Thoracic aorta endothelial cell (primary cell): ENCODE measurements around the genes CAAP1, TAF1L and SMU1.

- CAGE, long polyA plus RNA: no peak
These were observed 41.1 kb downstream of the MTAP start for GRCh38 chr9:21843617-21843907.

DNA sequence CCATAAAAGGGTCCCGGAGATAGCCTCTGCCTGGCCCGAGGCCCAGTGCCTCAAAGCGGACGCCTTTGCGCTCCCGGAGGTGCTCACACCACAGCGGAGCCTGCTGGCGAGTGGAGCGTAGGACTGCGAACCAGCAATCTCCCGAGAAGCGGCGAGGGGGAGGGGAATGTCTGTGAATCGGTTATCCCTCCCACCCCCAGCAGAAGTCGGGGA lies 9.2 kb downstream of the CDKN2A start:
- CAGE, long polyA plus RNA: no peak

DNA sequence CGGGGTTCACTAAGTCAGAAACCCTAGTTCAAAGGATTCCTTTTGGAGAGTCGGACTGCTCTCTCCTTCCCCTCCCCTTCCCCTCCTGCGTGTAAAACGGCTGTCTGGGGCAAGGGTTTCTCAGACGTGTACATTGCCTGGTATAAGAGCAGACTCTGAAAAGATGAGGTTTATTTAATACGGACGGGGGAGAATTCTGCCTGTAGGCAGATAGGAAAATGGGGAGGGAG lies 756 bp upstream of the CDKN2A start:
- CAGE, long polyA plus RNA: no peak

DNA sequence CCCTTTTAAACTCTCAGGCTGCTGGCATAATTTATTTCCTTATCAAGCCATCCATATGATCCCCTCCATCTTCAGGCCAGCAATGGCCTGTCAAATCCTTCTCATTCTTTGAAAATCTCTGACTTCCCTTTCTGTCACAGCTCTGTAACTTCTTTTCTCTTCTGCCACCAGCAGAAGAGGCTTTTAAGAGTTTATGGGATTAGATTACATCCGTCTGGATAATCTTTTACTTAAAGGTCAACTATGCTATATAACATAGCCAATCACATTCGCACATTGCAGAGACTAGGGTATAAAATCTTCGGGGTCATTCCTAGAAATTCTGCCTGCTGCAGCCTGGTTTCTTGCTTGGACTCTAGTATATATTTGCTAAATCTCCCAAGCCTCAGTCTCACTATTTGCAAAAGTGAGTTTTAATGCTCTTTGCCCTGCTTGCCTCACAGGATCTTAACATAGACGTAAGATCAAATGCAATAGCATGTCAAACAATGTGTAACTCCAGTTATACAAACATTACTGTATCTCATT lies 104.2 kb upstream of the CDKN2B start:
- CAGE, long polyA plus RNA: no peak

GRCh38 chr9:23464032-23464396 lies 362.0 kb downstream of the ELAVL2 start:
- CAGE, long polyA plus RNA: no peak

DNA sequence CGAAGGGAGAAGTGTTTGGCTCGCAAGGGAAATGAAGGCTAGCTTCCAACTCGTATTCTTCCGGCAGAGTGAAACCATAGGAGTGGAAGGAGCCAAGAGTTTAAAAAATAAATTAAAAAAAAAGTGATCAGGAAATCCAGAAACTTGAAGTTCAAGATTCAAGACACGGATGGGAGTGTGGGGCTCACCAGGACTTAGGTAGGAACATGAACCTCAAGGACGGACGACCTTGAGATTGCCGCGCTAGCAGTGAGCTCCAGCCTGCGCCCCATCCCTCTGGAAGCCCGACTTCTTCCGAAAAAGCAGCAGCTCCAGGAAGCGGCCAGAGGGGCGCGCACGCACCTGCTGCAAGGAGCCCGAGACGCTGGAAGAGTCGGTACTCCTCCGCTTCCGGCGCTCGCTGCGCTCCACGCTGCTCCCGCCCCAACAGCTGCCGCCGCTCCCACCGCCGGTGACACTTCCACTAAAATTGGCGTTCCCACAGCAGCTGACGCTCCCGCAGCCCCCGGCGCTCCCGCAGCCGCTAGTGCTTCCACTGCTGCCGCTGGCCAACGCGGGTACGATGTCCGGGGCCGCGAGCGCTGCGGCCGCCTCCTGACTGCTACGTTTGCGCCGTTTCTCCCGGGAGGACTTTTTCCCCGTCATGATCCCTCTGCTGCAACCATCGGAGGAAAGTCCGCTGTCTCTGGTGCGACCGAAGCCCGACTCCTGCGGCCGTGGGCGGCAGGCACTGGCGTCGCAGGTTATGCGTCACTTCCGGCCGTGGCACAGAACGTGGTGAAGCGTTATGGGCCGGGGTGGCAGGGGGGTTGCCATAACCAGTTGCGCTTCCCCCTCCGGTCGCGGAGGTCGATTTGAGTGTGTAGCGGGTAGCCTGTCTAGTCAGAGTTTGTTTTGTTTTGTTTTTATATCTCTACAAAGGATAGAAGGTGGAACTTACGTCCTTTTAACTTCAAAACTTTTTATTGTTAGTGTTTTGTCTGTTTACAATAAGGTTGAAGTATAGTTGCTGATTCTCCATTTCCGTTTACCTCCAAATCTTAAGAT lies at the start of gene CAAP1:
Gene CAAP1 (minus strand): TSS at position 732 of the 1,047 bp plus-strand sequence.
- CAGE, long polyA plus RNA: no peak

GRCh38 chr9:27280736-27281573 lies 16.0 kb downstream of the EQTN start:
- CAGE, long polyA plus RNA: no peak

- CAGE, long polyA plus RNA: no peak
These were observed 6.2 kb upstream of the EQTN start for GRCh38 chr9:27303039-27303599.

- CAGE, long polyA plus RNA: no peak
These were observed 80.4 kb upstream of the EQTN start for GRCh38 chr9:27377083-27377967.

- CAGE, long polyA plus RNA: no peak
These were observed 102.5 kb upstream of the IFNK start for GRCh38 chr9:27421547-27422011.

- CAGE, long polyA plus RNA: no peak
These were observed 6.6 kb downstream of the C9orf72 start for GRCh38 chr9:27566596-27567208.

GRCh38 chr9:27664070-27664632 lies 90.9 kb upstream of the C9orf72 start:
- CAGE, long polyA plus RNA: no peak

DNA sequence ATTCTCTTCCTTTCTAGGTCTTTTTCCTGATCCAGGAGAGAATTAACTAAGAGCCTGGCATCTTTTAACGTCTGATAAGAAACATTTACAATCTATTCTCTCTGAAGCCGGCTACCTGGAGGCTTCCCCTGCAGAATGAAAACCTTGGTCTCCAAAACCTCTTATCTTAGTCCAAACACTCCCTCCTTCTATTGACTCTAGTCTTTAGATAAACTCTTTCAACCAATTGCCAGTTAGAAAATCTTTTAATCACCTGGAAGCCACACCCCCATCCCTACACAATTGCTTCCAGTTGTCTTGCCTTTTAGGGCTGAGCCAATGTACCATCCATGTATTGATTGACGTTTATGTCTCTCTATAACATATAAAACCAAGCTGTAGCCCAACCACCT lies 297.1 kb downstream of the LINGO2 start:
- CAGE, long polyA plus RNA: no peak

DNA sequence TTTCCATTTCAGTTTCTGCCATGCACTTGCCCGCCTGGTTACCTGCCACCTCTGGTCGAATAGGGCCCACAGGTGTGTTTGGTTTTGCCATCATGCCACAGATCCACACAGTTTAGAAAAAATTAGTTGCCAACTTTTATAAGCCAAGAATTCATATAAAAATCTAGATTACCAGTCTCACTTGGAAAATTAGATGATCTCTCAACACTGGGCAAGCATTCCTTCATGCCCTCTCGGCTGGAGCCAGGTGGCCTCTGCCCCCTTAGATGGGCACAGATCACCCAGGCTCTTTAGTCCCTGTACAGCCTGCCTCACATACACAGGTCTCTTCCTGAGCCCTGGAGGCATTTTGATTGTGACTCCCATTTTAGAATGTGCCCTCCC lies 19.9 kb downstream of the ACO1 start:
- CAGE, long polyA plus RNA: no peak

DNA sequence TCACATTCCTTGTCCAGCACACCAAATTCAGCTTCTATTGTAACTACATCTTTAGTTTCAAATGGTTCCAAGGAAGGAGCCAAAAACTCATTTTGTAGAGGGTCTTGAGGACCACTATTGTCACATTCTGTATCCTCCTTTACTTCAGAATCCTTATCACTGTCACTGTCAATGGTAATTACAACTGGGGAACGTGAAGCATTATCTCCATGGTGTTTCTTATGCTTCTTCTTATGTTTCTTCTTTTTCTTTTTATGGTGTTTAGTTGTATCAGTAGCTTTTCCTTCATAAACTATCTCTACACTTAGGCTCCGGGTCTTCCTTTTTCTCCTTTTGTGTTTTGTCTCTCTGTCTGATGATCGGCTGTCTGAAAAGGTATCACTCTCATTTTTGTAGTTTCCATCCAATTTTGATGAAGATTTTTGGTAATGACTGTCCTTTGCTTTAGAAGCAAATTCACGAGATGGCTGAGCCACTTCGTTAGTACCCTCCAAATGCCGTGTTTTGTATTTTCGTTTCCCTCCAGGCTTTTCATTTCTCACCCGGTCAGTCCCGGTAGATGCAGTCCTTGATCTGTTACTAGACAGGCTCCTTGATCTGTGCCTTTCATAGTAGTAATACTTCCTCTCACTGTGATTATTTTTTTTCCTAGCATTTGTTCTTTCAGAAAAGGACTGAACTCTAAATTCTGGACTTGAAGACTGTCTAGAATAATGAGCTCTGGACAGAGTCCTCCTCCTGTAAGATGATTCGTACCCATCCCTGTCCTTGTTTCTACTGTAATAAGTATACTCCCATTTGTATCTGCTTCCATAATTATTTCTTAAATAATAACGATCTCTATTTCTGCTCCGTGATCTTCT lies 10.3 kb upstream of the SMIM27 start:
- CAGE, long polyA plus RNA: no peak

- CAGE, long polyA plus RNA: no peak
These were observed at the start of gene TAF1L for GRCh38 chr9:32635451-32635768. Gene TAF1L (minus strand): TSS chr9:32635669.

GRCh38 chr9:32710263-32710788 lies 73.0 kb upstream of the TMEM215 start:
- CAGE, long polyA plus RNA: no peak

- CAGE, long polyA plus RNA: no peak
These were observed 18.9 kb downstream of the APTX start for GRCh38 chr9:32982513-32982917.

DNA sequence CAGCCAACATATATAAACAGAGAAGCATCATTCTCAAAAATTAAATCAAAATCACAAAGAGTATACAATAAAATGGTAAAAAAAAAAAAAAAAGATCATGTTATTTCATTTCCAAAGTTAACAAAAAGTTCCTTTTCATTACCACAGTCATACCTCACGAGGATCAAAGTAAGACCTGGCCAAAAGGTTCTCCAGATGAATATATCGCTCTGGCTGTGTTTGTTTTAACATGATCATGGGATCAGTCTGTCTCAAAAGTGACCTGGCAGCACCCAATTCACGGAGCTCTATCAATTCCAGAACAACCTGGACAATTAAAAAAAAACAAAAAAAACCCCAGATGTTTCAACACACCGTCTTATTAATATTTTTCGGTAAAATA lies 4.9 kb downstream of the SMU1 start:
- CAGE, long polyA plus RNA: no peak

GRCh38 chr9:33075649-33076980 lies at the start of gene SMU1:
Gene SMU1 (minus strand): TSS chr9:33076674.
- CAGE, long polyA plus RNA: no peak